Mesenchymal stem cell of Wharton's jelly (primary cell): ENCODE measurements around the genes ARG1, ENPP1 and TAAR8.

DNA sequence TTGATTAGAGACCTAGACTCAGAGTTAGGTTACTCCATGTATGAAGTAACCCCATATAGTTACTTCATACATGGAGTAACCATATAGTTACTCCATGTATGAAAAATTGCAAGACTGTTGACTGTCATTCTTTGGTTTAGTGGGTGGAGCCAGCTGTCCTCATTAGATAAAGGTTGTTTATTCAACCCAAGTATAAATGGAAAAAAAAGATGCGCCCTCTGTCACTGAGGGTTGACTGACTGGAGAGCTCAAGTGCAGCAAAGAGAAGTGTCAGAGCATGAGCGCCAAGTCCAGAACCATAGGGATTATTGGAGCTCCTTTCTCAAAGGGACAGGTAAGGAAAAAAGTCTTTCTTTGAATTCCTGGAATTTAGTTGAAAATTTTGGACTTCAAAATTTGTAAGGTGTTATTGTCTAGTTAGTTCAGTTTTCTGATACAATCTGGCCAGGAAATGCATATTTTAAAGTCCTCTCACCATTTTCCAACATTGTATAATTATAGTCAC lies at the start of gene ARG1:
TSS of gene ARG1 (plus strand) at position 221 of the 505 bp plus-strand sequence.
- CAGE, long polyA plus RNA = no peak

DNA sequence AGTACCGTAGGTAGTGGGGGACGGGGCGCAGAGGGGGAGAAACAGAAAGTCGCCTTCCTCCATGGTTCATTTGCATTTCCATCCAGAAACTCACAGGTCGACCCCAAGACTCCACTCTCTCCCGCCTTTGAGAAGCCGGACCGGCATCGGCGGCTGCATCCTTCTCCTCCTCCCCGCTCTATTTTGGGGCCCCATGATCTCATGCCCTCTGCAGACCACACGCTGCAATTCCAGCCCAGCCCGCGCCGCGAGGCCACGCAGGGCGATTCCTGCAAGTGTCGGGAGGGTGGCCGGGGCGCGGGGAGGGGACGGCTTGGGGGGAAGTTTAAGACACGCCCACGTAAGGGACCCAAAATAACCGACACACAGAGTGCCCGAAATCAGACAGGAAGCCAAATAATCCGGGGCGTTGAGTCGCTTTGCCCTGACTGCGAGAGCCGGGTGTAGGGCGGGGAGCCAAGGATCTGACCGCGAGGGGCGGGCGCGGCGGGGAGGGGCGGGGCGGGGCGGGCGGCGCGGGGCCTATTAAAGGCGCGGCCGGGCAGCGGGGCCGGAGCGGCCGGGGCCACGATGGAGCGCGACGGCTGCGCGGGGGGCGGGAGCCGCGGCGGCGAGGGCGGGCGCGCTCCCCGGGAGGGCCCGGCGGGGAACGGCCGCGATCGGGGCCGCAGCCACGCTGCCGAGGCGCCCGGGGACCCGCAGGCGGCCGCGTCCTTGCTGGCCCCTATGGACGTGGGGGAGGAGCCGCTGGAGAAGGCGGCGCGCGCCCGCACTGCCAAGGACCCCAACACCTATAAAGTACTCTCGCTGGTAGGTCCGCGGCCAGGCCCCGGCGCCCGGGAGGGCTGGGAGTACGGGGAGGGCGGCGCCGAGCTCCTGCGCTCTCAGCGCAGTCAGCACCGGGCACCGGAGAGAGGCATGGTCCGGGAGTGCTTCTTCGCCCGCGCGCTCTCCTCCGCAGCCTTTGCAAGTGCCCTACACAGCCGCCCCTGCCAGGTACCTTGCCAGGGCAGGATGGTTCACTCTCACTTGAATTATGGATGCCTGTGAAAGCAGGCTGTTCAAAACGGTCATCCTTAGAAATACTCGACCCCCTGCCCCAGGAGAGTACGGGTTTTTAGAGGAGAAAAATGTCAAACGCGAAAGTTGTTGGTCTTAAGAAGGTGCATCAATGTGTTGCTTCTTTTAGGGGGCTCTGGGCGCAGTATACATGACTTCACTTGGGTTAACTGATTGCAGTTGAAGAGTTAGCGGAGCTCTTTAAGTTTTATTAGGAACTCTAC lies at the start of gene ENPP1:
TSS of gene ENPP1 (plus strand) at position 555 of the 1,283 bp plus-strand sequence.
- CAGE, long polyA plus RNA = no peak

- CAGE, long polyA plus RNA = no peak
Observed at GRCh38 chr6:131901853-131902169, 49.4 kb downstream of the CCN2 start.

DNA sequence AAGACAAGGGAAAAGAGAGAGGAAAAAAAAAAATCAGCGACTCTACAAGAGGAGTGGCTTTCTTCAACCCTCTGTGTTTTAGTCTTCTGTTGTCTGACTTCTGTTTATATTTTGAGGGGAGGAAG lies 1.7 kb downstream of the CCN2 start:
- CAGE, long polyA plus RNA = no peak

GRCh38 chr6:131958714-131959226 lies 7.6 kb upstream of the CCN2 start:
- CAGE, long polyA plus RNA = no peak

GRCh38 chr6:132511832-132512208 lies 1.1 kb downstream of the STX7 start:
- CAGE, long polyA plus RNA = no peak

DNA sequence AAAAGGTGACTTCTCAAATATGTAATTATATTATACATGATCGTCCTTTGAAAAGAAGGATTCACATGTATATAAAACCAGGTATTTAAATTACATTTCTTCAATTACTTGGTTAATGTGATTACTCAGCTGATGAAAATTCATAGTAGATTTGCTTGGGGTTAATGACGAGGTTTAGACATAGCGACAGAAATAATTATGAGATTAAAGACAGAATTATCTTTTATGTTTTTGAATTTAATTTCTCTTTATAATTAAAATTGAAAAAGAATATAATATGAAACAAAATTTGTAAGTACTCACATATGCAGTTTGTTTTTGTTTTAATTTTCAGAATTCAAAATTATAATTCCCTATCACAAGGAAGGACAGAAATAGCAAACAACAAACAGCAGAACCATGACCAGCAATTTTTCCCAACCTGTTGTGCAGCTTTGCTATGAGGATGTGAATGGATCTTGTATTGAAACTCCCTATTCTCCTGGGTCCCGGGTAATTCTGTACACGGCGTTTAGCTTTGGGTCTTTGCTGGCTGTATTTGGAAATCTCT lies at the start of gene TAAR8:
TSS of gene TAAR8 (plus strand) at position 379 of the 550 bp plus-strand sequence.
- CAGE, long polyA plus RNA = no peak

DNA sequence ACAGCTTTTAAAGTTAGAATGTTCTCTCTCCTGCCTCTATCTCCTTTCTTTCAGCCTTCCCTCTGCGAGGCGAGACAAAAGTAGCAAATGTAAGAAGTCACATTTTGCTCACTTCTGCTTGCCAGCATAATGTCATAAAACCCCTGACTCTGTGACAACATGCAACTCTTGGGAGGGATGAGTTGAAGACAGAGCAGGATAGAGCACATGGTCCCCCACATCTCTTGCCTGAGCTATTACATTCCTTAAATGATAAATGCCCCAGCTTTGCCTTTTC lies 5.1 kb downstream of the SLC18B1 start:
- CAGE, long polyA plus RNA = no peak

DNA sequence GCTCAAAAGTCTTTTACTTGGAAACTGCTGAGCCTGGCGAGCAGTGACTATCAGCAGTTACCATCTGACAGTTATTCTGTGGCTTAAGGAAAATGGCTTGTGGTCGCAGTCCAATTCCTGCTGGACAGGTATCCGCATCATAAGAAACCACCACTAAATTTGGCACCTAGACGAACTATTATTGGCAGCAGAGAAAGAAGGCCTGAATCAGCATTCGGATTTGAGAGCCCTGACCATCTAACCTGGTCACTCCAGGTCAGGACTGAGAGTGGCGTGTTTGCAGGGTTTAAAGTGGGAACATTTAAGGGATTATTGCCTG lies 146.3 kb downstream of the RPS12 start:
- CAGE, long polyA plus RNA = no peak

DNA sequence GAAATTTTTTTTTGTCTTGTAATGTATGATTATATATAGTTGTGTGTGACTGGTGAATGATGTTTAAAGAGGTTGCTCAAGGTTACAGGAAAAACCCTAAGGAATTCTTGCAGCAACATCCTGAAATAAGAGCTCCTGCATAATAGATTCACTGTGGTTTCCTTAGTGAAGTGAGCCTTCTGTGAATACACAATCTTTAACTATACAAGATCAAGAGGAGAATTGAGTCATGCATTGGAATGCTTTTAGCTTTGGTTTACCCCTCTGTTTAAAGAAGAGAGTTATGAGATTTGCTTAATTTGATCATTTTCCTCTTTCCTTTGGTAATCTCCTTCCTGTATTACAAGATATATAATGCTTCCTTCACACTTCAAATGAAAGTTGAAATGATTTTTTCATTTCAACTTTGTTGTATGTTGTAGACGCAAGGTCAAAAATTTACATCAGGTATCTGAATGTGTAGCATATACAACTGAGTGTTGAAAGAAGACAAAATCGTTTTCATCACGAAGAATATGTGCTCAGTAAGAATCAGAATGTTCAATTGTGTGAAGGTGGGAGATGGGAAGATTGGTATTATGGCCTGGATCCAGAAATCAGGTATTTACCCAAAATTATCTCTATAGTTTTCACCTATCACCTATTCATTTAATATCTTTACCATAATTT lies 141.4 kb upstream of the EYA4 start:
- CAGE, long polyA plus RNA = no peak

- CAGE, long polyA plus RNA = no peak
Observed at GRCh38 chr6:133147777-133148323, 93.3 kb upstream of the EYA4 start.

DNA sequence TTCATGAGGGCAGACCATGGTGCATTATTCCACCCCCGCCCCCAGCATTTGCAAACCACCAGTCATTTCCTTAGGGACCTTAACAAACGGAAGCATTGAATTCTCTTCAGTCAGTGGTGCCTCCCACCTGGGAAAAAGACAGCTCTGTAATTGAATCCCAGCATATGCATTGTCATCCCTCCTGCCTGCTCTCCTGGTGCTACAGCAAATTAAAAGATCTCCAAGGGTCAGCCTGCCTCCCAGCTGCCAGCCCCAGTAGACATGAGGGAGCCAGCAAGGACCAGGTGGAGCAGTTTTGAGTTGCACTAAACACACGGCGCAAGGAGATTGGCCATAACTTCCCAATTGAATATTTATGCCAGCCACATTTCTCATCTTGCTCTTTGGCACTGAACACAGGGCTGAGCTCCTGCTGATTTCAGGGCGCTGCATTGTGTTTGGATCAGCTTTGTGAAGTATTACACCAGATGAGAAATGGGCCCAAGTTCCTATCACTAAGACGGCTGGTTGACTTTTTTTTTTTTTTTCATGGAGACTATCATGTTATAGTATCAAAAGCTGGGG lies 190.9 kb downstream of the EYA4 start:
- CAGE, long polyA plus RNA = no peak

DNA sequence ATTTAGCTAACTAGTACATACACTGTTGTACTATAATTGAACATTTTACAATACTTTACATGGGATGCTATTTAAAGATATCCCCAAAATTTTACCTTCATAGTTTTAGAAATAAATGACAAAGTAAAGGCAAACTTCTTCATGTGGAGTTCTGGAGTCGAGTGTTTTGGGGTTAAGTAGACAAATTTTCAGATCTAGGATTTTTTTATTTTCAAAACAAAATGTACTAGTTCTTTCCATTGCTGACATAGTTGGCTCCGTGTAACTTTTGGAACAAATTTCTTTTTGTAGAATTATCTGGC lies 131.7 kb upstream of the TCF21 start:
- CAGE, long polyA plus RNA = no peak

GRCh38 chr6:133763789-133764364 lies 125.0 kb upstream of the TCF21 start:
- CAGE, long polyA plus RNA = no peak

DNA sequence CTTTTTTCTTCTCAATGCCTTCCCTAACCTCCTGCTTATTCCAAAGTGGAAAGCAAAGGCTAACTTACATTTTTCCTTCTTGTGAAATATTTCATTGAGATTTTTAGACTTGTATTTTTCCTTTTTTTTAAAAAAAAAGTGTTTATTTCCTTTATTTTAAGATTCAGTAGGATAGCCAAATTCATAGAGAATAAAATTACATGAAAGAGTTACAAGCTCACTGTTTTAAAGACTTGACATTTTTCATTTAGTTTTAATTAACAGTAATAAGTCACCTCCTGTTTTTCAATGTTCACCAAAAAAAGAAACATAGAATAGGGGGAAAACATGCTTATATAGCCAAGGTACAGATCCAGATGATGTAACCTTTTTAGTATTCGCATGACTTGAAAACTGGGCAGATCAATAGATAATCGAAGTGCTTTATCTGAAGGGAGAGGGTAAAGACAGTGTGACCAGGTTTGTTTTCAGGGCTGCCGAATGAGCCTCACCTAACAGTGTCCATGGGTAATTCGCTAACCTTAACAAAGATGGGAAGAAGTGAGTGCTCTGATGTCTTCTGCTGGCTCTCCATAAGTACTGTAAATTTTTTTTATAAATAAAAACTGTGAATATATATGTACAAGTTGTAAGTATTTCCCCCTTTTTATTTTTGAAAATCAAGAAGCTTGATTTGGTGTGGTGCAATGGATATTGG lies 35.7 kb downstream of the TBPL1 start:
- CAGE, long polyA plus RNA = no peak

GRCh38 chr6:134074299-134074886 lies 22.0 kb upstream of the SLC2A12 start:
- CAGE, long polyA plus RNA = no peak

DNA sequence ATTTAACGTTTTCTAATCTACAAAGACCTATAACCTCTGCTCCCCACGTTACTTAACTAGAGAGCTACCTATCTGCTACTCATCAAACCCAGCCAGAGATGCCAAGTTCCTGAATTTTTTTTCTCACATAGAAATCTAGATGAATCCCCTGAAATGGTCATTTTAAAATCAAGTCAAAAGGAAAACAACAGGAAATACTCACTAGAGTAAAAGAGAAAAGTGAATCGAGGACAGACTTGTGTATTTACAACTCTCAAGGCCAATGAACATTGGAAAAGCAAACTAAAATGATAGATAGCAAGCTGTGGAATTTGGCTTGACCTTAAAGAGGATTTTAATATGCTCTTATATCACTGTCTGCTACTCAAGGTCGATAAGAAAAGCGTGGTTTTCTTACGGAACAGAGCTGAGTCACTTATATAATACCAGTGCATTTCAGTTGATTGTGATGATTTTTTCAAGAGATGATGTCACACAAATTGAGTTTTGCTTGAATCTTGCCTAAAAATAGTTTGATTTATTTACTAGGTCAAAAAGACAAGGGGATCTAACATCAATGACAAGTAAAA lies 67.9 kb downstream of the SGK1 start:
- CAGE, long polyA plus RNA = no peak

DNA sequence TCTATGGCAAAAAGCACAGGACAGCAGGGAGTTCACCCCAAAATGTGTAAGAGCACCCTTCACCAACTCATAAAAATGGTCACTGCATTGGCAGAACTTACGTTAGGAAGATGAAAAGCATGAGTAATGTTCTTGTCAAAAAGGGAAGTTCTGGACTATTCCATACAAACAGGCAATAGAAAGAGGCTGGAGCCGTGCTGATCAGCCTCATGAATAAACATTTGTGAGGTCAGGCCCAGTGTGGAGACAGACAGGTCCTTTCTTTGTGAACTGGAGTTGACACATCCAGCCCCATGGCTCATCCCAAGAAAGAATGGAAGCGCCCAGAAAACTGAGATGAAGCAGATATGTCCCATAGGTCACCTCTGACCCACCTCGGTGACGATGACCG lies 275.9 kb upstream of the SGK1 start:
- CAGE, long polyA plus RNA = no peak

- CAGE, long polyA plus RNA = no peak
Observed at GRCh38 chr6:134821838-134822603, 127.9 kb downstream of the ALDH8A1 start.

DNA sequence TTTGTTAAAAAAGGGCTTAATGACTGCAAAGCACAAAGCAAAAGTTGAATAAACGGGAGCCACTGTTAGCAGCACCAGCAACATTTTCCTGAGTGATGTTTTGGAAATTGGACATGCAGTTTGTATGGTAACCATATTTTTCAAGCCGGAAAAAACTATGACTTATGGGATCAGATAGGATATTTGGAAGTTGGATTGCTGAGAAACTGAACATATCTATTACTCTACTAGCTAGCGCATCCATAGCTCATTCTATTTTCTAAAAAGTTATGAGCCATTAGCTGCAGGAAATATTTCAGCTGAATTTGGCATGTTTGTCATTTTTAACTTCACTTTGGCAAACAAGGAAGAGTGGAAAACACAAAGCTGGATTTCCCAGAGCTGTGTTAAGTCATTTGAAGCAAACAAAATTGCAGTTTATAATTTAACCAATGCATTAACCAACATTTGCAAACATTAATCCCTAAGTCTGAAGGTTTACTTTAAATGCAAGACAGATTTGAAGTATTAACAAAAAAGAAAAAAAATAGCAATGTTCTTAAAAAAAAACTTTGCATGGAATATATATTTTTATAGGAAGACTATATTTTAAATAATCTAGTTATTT lies 1.3 kb downstream of the ALDH8A1 start:
- CAGE, long polyA plus RNA = no peak